Fibroblast of villous mesenchyme (primary cell): ENCODE data around the genes NCR2, PGC, USP49, CCND3 and GUCA1ANB.

- CAGE, long polyA plus RNA, result no peak
These were observed at the start of gene NCR2 for GRCh38 chr6:41335519-41335721. Gene NCR2, plus strand, starts transcription at chr6:41335608.

DNA sequence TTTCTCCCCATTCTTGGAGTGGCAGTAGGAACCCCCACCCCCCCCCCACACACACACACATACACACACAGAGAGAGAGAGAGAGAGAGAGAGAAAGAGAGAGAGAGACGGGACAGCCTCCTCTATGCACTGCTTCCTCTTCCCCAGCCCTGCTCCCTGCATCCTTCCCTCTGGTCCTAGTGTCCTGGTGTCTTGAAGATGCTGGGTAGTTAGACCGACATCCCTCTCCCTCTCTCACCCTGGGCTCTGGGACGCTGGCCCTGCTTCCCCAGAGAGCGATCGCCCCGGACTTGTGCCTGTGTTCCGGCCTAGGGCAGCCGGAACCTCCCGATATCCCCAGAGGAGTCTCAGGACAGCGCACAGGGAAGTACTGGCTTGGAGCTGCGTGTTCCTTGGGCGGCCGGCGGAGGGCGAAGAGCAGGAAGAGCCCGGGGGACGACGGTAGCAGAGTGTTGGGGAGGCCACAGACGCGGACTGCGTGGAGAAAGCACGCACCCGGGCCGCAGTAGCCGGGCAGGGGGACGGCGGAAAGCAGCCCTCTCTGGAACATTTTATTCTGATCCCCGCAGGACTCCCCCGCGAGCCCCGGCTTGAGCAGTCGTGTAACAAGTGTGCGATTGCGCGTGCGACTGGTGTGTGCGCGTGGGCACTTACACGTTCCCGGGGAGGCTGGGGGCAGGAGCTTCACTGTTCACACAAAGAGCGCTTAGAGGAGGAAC is 36.0 kb downstream of the NCR2 start:
- CAGE, long polyA plus RNA, result no peak

DNA sequence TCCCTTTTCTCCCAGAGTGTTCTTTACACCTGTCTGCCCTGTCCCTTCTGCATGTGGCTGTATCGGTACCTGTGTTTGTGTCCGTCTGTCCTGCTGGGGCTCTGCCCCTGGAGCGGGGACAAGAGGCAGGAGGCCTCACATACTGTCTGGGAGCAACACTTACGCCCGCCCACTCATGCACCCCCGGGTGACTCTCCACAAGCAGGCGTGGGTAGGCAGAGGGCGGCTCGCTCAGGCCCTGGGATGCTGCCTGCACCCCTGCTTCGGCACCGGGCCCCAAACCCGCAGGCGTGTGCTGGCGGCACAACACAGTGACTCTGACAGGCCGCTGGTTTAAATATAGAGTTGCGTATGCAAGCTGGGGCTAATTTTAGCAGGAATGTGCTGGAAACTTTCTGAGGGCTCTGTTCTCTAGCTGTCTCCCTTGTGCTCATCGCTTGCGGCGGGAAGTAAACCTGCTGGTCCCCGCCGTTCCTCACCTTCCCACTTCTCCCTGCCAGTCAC is 94.7 kb upstream of the FOXP4 start:
- CAGE, long polyA plus RNA, result no peak

DNA sequence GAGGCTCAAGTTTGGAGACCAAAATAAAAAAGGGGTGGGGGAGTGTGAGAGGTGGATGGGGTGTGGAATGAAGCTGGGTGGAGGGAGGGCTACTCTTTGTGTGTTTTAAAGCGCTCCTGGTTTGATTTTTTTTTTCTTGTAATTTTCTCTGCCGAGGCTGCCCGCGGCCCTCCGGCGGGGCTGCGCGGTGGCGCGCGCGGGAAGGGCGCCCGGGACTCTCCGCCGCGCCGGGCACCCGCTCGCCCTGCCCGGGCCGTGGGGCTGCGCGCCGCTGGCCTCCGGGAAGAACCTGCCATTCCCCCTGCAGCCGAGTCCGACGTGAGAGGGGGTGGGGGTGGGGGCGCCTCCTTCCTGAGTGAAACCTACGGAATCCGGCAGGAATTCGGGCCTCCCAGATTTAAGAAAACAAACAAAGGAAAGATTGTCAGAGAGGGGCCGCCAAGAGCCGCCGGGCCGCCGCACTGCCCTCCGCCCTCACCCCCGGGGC is 42.5 kb upstream of the FOXP4 start:
- CAGE, long polyA plus RNA, result no peak

DNA sequence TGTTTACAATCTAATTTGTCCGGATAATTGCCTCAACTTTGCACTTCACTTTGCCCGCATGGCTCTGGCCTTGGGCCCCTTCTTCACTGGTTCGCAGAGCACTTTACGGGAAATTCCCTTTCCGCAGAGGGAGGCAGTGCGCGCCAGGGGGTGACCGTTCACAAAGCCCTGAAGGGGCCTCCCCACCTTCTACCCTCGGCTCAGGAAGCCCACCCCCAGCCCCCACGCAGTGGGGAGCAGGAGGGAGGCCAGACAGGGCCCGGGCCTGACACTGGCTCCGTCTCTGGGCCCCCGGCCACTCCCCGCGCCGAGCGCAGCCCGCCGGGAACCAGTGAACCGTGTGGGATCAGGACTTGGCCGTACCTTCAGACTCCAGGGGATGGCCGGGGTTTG is 548 bp upstream of the FOXP4 start:
- CAGE, long polyA plus RNA, result no peak

DNA sequence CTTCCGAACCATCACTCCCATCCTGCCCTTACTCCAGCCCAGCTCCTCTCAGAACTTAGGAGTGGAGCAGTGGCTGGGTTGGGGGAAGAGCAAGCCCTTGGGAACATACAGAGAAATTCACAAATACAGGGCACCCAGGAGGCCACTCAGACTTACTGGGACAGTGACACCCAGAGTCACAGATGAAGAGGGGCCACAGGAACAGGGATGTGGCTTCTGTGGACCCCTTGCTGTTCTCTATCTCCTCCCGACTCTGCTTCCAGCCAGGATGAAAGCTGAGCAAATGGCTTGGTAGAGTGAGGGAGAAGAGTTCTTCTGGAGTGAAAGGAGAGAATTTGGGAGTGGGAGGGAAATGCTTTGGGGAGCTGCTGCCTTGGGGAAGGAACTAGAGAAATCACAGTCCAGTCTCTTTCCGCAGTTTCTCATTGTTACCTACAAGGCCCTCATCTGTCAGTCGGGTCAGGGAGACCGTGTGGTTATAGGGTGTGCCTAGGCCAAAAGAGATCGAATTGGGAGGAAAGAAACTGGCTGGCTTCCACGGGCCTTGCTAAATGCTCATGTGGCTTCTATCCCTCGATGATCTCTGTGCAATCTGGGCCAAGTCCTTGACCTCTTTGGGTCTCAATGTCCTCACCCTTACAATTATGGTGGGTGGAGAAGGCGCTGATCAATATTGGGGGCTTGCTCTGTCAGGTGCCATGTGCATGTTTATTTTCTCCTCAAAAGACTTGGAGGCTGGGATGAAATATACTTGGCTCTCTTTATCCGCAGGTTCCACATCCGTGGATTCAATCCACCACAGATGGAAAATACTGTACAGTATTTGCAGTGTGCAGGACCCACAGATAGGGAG is 17.1 kb downstream of the FOXP4 start:
- CAGE, long polyA plus RNA, result no peak

GRCh38 chr6:41567165-41567490 is 20.9 kb downstream of the FOXP4 start:
- CAGE, long polyA plus RNA, result no peak

GRCh38 chr6:41599126-41600349 is 38.7 kb upstream of the MDFI start:
- CAGE, long polyA plus RNA, result no peak

DNA sequence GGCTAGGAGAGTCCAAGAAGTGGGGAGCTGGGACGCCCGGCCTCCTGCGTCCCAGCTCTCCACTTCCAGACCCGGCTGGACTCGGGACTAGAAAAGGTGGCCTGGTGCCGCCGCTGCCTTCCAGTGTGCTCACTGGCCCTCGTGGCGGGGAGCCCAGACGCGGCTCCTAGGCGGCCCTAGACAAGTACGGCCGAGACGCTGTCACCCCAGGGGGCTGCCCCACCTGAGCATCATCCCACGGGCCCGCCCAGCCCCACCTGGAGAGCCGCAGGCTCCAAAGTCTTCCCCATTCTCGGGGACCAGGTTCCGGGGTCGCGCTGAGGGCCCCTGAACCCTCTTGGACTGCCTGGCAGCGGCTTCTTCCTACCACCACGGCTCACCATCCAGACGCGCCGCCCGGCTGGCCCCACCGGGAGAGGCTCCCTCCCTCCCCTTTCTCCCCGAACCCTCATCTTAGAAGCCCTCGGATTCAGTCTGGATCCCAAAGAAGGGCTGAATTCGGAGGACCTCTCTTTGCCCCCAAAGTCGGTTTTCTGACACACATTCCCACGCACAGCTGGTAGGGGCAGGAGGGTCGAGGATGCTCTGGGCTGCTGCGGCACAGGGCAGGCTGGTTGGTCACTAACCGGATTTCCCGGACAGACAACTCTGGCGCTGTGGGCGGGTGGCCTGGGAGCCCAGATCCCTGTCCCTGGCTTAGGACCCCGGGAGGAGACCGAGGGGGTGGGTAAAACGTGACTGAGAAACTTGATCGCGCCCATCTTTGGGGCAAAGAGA is 788 bp upstream of the MDFI start:
- CAGE, long polyA plus RNA, result no peak

DNA sequence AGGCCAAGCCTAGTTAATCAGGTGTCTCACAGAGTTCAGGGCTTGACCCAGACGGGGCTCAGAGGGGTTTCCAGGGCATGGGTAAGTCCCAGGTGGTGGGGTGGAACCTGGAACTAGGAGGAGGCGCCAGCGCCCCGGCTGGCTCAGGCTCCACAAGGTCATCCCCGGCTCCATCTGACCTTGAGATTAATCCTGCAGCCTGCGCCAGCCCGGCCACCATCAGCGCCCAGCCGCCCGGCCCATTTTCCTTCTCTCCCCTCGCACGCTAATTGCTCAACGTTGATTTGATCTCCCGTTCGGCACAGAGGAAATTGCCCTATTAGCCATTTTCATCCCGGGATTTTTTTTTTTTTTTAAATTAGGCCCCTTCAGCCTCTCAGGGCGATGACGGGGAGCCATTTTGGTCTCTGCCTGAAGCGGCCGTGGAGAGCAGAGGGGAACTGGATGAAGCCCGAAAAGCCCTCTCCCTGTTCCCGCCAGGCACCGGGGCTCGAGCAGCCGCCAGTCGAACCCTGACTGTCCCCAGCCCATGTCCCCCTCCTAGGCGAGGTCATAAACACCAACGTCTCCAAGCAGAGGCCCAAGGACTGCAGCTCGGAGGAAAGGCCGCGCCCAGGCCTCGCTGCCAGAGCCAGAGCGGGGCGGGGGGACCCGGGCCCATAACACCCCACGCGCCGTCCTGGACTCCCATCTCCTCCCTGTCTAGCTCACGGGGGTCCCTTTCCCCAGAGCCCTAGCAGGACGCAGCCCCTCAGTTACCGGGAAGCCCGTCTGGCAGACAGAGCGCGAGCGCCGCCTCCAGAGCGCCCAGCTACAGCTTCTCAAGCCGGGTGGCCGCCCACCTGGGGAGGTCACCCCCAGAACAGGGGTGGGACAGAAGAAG is 44.7 kb downstream of the MDFI start:
- CAGE, long polyA plus RNA, result no peak

GRCh38 chr6:41734674-41735268 is 637 bp downstream of the TFEB start:
- CAGE, long polyA plus RNA, result no peak

DNA sequence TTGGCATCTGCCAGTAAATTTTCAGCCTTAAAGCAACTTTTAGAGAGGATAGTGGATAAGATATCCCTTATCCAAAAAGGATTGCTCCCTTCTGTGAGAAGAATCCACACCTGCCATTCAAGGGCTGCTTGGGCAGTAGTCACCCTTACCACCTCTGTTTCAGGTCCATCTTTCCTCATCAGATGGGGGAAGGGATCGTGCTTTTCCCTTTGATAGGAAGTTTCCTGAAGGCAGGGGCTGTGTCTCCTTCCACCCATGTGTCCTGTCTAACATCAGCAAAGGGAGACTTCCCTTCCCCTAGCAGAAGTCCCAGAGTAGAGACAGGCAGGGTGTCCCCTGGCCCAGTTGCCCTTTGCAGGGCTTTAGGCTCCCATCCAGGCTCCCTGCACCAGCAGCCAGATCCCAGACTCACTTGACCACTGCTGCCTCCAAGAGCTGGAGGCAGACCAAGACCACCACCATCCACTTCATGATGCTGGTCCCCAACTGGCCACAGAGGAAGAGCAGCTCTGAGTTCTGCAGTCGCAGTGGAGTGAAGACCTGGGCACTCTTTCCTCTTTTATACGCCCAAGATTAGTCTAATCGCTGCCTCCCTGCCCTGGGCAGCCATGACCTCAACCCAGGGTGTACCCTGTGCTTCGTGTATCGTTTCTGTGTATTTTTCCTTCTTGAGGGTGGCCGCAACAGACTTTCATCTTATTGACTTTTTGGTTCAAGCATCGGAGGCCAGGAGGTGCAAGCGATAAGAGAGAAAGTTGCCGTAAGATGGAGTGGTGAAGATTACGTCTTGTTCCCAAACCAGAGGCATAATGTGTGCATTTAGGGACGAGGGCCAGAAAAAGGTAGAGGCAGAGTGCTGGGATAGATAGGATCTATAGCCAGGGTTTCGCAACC is at the start of gene PGC:
Gene PGC, minus strand, starts transcription at position 534 of the 894 bp plus-strand sequence.
- CAGE, long polyA plus RNA, result no peak

- CAGE, long polyA plus RNA, result no peak
These were observed at the start of gene USP49 for GRCh38 chr6:41895170-41896386. Gene USP49, minus strand, starts transcription at chr6:41895375.

DNA sequence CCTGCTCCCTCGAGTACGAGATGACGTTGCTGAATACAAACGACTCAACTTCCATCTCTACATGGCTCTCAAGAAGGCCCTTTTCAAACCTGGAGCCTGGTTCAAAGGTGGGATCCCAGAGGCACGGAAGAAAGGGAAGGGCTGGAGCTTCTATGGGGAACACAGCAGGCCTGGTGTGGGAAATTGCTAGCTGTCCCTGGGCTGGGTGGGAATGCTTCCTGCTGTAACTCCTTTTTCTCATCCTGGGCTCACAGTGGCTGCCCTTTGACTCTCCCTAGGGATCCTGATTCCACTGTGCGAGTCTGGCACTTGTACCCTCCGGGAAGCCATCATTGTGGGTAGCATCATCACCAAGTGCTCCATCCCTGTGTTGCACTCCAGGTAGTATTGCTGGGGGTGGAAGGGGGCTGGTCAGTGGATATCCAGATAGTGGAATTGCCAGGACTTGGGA is 10.1 kb downstream of the CCND3 start:
- CAGE, long polyA plus RNA, result no peak

GRCh38 chr6:41941204-41942375 is at the start of gene CCND3:
Gene CCND3, minus strand, starts transcription at chr6:41941808.
- CAGE, long polyA plus RNA, result no peak

- CAGE, long polyA plus RNA, result no peak
These were observed 53.2 kb upstream of the TAF8 start for GRCh38 chr6:41997037-41997514.

GRCh38 chr6:42022116-42022538 is 28.2 kb upstream of the TAF8 start:
- CAGE, long polyA plus RNA, result no peak

- CAGE, long polyA plus RNA, result no peak
These were observed 11.0 kb upstream of the TAF8 start for GRCh38 chr6:42039193-42039932.

GRCh38 chr6:42103935-42105255 is 38.0 kb downstream of the C6orf132 start:
- CAGE, long polyA plus RNA, result no peak

- CAGE, long polyA plus RNA, result no peak
These were observed at the start of gene GUCA1ANB for GRCh38 chr6:42155056-42155633. Gene GUCA1ANB, plus strand, starts transcription at chr6:42155406.